Uterus (tissue), 7 donors: ENCODE results near the gene C14orf180.

DNA sequence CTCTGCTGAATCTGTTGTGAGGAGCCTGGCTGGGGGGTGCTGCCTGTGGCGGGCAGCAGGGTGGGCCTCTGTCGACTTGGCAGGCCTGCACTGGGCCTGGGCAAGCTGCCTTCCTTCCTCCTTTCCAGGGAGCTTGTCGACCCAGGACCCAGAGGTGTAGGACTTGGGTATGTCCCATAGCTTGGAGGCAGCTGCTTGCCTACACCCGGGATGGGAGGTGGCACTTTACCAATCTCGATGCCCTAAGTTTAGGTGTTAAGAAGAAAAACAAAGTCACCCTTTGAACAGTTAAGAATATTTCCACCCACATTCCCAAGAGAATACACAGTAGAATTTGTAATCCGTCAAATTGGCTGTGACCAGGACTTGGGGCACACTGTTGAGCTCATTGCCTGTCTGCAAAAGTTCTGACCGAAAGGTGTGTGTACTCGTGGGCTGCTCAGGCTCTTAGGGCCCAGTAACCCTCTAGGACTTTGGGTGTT, 26.5 kb downstream of the ZFYVE21 start:
- PRO-cap, 4 experiments, result no peak in any of the 4 experiments
- RAMPAGE, long total RNA, 2 experiments, result start-site peak on the minus strand in 1 of 2 experiments, centred at position 95 of the sequence, 9 reads per replicate
- RRBS, result no CpG with 5 or more reads among the region's 8 CpGs

DNA sequence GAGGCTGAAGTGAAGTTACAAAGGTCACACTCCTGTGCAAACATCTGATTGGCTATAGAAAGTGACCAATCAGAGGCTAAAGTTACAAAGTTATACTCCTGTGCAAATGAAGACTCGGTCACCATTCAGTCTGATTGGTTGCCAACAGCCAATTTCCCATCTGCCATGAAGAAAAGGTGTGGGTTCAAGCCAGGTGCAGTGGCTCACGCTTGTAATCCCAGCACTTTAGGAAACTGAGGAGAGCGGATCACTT, 15.2 kb upstream of the PPP1R13B start:
- PRO-cap, 4 experiments, result no peak in any of the 4 experiments
- RAMPAGE, long total RNA, 2 experiments, result no peak in any of the 2 experiments
- RRBS, result no CpG with 5 or more reads among the region's 3 CpGs

DNA sequence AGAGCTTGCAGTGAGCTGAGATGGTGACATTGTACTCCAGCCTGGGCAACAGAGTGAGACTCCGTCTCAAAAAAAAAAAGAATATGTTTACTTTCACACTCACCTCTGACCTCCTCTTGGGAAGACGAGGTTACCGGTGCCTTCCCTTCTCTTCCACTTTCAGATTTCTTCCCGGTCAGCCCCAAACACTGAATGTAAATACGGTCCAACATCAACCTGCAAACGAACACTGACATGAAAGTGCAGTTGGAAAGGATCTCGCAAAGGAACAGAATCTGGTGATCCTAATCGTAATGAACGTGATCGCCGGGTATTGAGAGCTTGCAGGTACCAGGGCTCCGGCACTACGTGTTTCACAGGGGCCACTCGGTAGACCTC, 31.9 kb upstream of the PPP1R13B start:
- PRO-cap, 4 experiments, result no peak in any of the 4 experiments
- RAMPAGE, long total RNA, 2 experiments, result no peak in any of the 2 experiments
- RRBS, result no CpG with 5 or more reads among the region's 14 CpGs

DNA sequence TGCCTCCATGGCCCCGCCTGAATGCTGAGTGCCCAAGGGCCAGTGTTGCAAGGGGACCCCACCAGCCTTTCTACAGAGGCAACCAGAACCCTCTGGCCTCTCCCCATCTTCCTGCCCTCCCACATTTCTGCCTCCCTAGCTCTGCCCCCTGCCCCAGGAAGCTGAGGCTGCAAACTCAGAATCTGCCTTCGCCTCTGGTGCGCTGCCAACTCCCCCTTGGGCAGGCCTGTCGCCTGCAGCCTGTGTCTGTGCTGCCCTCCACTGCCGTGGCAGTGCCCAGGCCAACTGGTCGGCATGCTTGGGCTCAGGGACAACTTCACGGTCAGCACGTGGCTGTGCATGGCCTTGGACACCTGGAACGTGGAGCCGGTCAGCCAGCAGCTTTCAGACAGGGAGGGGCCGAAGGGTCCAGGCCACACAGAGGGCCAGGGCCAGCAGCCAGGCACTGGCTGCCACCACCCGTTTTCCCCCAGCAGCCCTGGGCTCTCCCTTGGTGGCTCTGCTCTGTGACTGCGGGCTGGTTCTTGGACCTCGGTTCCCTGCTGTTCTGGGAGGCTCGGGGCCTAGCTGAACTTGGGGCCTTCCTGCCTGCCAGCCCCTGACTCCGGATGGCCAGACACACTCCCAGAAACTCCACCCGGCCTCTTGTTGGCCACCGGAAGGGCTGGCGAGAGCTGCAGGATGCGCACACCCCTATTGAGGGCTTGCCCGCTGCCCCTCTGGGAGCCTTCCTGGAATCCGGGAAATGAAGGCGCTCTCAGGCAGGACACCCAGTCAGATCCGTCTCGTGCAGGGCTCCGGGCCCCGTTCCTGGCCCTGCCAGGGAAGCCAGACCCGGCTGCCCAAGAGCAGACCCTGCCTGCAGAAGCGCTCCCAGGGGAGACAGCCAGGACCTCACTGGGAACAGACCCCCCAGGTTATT, 34.1 kb upstream of the PPP1R13B start:
- PRO-cap, 4 experiments, result peak in 1 of 4 experiments; most common plus-strand start position 748 of the sequence (in 1); most common minus-strand start position 549 of the sequence (in 1)
- RAMPAGE, long total RNA, 2 experiments, result no peak in any of the 2 experiments
- RRBS, result 45% methylated on average over 11 of the region's 29 CpGs

DNA sequence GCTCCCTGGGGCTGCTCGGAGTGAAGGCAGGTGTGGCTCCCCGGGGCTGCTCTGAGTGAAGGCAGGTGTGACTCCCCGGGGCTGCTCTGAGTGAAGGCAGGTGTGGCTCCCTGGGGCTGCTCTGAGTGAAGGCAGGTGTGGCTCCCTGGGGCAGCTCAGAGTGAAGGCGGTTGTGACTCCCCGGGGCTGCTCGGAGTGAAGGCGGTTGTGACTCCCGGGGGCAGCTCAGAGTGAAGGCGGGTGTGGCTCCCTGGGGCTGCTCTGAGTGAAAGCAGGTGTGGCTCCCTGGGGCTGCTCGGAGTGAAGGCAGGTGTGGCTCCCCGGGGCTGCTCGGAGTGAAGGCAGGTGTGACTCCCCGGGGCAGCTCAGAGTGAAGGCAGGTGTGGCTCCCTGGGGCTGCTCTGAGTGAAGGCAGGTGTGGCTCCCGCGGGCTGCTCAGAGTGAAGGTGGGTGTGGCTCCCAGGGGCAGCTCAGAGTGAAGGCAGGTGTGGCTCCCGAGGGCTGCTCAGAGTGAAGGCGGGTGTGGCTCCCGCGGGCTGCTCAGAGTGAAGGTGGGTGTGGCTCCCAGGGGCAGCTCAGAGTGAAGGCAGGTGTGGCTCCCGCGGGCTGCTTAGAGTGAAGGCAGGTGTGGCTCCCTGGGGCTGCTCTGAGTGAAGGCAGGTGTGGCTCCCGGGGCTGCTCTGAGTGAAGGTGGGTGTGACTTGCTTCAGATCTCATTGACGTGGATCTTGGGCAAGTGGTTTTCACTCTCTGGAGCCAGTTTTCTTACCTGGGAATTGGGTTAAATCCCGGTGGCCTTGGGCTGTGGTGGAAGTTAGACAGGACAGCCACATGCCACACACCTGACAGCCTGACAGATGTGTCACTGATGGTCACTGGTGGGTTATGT, 87.3 kb downstream of the KIF26A start:
- PRO-cap, 4 experiments, result no peak in any of the 4 experiments
- RAMPAGE, long total RNA, 2 experiments, result no peak in any of the 2 experiments
- RRBS, result 89% methylated on average over 1 of the region's 24 CpGs

DNA sequence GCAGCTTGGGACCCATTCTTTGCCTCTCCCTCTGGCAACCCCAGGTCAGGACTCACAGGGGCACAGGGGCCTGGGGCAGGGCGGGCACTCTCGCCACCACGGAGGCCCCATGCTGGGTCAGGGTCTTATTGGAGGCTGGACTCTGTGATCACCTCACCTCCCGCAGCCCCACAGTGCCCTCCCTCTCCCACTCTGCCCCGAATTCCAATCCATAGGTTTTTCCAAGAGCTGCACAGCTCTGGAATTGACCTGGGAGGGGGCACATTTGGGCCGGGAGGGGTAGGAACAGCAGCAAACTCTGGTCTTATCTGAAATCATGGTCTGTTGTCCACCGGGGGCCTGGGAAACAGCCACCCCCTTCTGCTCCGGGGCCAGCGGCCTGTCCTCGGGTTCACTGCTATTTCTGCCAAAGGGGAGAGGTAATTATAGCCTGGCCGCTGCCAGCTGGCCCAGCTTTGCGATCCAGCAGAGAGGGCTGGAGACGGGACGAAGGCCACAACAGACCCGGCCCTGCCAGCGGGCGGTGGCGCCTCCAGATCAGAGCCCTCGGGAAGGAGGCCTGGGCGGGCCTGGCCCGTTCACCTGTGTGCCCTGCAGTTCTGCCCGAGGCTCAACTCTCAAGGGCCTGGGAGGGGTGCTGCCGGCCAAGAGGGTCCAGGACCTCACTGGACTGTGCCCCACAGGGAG, at the start of gene C14orf180:
Gene C14orf180, plus strand, starts transcription at position 496 of the 687 bp plus-strand sequence.
- PRO-cap, 4 experiments, result no peak in any of the 4 experiments
- RAMPAGE, long total RNA, 2 experiments, result no peak in any of the 2 experiments
- RRBS, result 3% methylated on average over 1 of the region's 23 CpGs

DNA sequence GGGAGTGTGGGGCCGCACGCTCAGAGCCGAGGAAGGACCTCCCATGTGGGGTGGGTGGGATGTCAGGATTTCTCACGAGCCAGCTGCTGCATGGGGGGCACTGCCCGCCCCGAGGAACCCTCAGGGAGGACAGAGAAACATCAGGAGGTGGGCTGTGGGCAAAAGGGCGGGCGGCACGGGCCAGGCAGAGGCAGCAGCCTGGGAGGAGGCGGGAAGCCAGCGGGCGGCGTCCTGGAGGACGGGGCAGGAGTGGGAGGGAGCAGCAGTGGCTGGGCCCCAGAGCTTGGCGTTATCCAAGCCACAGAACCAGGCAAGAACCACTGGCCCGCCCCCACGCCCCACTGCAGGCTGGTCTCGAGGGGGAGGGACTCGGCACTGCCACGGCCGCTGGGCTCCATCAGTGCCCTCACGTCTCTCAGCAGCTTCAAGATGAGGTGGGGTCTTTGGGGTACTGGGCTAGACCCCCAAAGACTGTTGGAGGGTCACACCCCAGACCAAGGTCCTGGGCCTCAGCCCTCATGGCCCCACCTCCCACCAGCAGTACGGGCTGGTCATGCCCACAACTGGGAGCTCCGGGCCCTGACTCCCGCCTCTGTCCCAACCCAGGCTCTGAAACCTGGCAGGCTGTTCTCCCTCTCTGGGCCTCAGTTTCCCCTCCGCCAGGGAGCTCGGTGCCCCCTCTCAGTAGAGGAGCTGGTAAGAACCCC, 2.6 kb downstream of the C14orf180 start:
- PRO-cap, 4 experiments, result no peak in any of the 4 experiments
- RAMPAGE, long total RNA, 2 experiments, result no peak in any of the 2 experiments
- RRBS, result no CpG with 5 or more reads among the region's 27 CpGs

GRCh38 chr14:104660564-104661024, 28.8 kb upstream of the INF2 start:
- PRO-cap, 4 experiments, result no peak in any of the 4 experiments
- RAMPAGE, long total RNA, 2 experiments, result no peak in any of the 2 experiments
- RRBS, result 62% methylated on average over 4 of the region's 15 CpGs

DNA sequence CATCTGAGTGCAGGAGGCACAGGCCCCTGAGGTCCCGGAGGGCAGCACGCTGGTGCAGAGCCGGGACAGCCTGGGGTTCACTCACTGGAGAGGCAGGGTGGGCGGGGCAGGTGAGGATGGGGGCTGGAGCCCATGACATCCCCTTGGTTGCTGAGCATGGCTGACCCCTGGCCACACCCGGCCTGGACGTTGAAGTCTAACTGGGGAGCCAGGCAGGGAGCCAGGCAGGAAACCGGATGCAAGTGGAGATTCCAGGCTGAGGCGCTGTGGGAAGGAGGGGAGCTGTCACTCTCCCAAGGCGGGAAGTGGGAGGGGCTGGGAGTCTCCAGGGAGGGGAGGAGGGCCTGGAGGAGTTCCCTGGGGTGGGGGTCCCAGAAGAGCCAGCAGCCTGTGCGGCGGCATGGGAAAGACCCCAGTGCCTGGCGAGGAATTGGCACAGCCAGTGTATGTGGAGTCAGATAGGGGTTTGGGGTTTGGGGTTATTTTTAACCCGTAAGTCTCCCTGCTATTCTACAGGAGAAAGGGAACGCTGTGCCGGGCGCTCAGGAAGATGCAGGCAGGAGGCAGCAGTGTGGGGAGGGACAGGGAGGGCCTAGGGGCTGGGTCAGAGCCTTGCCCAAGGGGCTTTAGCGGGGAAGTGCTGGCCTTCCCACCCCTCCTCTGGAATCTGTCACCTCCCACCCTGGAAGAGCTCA, 7.6 kb upstream of the INF2 start:
- PRO-cap, 4 experiments, result peak in 4 of 4 experiments; most common plus-strand start position 245 of the sequence (in 1); most common minus-strand start position 202 of the sequence (in 3)
- RAMPAGE, long total RNA, 2 experiments, result no peak in any of the 2 experiments
- RRBS, result 7% methylated on average over 6 of the region's 17 CpGs

- PRO-cap, 4 experiments, result no peak in any of the 4 experiments
- RAMPAGE, long total RNA, 2 experiments, result no peak in any of the 2 experiments
- RRBS, result 23% methylated on average over 5 of the region's 15 CpGs
These were observed 8.4 kb downstream of the INF2 start for GRCh38 chr14:104697593-104698367.

- PRO-cap, 4 experiments, result no peak in any of the 4 experiments
- RAMPAGE, long total RNA, 2 experiments, result start-site peak on the plus strand in 1 of 2 experiments, at chr14:104706077-104706167 at its widest, 13 reads per replicate
- RRBS, result no CpG with 5 or more reads among the region's 18 CpGs
These were observed 16.5 kb downstream of the INF2 start for GRCh38 chr14:104705823-104706397.

GRCh38 chr14:104775520-104776126, 19.9 kb downstream of the AKT1 start:
- PRO-cap, 4 experiments, result no peak in any of the 4 experiments
- RAMPAGE, long total RNA, 2 experiments, result no peak in any of the 2 experiments
- RRBS, result 58% methylated on average over 3 of the region's 20 CpGs

DNA sequence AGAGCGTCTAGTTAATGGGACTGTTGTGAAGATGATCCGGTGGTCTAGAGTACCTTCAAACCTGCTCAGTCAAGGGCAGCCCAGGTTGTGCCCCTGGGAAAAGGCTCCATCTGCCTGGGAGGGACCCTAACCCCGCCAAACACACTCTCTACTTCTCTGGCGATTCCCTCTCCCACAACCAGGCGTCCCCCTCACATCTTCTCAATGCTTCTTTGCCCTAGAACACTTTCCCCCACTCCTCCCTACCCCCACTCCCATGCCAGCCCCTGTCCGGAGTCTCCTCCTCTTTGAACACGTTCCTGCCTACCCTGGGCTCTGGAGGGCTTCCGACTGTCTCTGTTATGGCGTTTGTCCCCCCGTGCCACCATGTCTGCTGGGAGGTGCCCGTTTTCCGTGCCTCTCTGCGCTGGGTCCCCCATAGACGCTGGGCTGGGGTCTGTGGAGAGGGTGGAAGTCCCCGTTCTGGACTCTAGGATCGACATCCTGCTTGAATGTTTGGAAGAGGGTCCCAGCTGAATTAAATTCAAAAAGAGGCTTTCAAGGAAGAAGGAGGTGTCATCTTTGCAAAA, 1.3 kb upstream of the ZBTB42 start:
- PRO-cap, 4 experiments, result peak in 2 of 4 experiments; most common plus-strand start position 294 of the sequence (in 2); most common minus-strand start position 203 of the sequence (in 1)
- RAMPAGE, long total RNA, 2 experiments, result no peak in any of the 2 experiments
- RRBS, result 70% methylated on average over 2 of the region's 16 CpGs

GRCh38 chr14:104826039-104826984, 25.4 kb downstream of the ZBTB42 start:
- PRO-cap, 4 experiments, result peak in 4 of 4 experiments; most common plus-strand start chr14:104826768 (in 2); most common minus-strand start chr14:104826607 (in 3)
- RAMPAGE, long total RNA, 2 experiments, result no peak in any of the 2 experiments
- RRBS, result 2% methylated on average over 14 of the region's 76 CpGs

- PRO-cap, 4 experiments, result no peak in any of the 4 experiments
- RAMPAGE, long total RNA, 2 experiments, result no peak in any of the 2 experiments
- RRBS, result no CpG with 5 or more reads among the region's 20 CpGs
These were observed 3.7 kb upstream of the CEP170B start for GRCh38 chr14:104861021-104862054.

DNA sequence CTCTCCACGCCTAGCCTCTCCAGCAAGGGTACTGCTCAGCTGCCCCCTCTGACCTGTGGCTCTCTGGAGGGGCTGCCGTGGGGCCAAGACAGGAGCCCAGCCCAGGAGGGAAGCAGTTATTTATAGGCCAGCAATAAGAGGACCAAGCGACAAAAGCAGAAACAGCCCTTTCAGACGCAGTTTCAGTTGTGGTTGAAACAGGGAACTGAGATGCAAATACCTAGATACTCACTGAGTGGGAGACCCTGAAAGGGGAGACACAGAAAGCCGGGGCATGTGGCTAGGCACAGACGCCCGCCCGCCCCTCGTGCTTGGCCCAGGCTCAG, 1.8 kb downstream of the PLD4 start:
- PRO-cap, 4 experiments, result no peak in any of the 4 experiments
- RAMPAGE, long total RNA, 2 experiments, result no peak in any of the 2 experiments
- RRBS, result 50% methylated on average over 4 of the region's 9 CpGs

DNA sequence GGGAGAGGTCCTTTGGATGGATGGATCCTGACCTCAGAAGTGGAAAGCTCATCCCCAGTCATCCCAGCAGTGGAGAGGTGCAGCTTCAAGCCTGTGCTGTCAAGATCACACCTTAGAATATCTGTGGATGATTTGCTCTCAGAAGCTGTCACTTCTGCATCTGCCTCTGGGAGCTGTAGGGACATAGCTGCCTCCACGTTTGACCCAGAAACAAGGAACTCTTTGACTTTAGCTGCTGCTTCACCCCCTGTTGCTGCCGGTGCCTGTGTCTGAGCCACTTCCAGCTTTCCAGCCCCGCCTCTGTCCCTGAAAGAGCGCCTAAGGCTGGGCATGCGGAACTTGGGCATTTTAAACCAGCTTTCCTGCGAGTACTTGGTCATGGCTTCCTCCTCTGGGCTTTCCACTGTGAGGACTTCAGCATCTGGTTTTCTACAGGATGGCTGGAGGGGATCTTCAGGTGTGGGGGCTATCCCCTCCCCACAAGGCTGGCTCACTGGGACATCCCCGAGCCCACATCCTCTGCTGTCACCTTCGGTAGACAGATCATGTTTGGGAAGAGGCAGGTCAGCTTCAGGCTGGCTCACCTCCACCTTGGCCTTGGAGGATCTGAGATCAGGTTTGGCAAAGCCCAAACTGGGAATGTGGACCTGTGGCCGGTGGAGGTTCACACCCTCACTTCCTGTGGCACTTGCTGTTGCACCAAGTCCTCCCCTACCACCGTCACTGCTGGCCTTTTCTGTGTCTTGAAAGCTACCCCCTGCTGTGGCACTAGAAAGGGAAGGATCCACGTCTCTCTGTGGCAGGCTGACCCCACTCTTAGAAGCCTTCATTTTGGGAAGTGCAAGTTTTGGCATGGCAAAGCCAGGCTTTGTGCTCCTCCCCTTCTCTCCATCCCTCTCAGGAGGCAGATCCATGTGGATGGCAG, 15.1 kb downstream of the PLD4 start:
- PRO-cap, 4 experiments, result no peak in any of the 4 experiments
- RAMPAGE, long total RNA, 2 experiments, result no peak in any of the 2 experiments
- RRBS, result no CpG with 5 or more reads among the region's 11 CpGs

DNA sequence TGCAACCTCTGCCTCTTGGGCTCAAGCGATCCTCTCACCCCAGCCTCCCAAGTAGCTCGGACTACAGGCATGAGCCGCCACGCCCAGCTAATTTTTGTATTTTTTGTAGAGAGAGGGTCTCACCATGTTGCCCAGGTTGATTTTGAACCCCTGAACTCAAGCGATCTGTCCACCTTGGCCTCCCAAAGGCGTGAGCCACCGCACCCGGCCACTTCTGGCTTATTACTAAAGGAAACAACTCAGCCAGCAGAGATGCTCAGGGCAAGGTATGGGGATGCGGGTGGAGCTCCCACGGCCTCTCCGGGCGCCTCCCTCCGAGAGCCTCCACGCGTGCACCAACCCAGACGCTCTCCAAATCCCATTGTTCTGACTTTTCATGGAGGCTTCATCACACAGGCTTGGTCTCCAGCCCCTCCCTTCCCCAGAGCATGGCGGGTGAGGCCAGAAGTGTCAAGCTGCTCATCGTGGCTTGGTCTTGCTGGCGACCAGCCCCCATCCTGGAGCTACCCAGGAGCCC, 6.1 kb upstream of the GPR132 start:
- PRO-cap, 4 experiments, result no peak in any of the 4 experiments
- RAMPAGE, long total RNA, 2 experiments, result no peak in any of the 2 experiments
- RRBS, result 75% methylated on average over 4 of the region's 19 CpGs

GRCh38 chr14:105087299-105088124, 22.3 kb upstream of the GPR132 start:
- PRO-cap, 4 experiments, result peak in 4 of 4 experiments; most common plus-strand start chr14:105087834 (in 4); most common minus-strand start chr14:105087678 (in 2)
- RAMPAGE, long total RNA, 2 experiments, result no peak in any of the 2 experiments
- RRBS, result 3% methylated on average over 7 of the region's 71 CpGs

DNA sequence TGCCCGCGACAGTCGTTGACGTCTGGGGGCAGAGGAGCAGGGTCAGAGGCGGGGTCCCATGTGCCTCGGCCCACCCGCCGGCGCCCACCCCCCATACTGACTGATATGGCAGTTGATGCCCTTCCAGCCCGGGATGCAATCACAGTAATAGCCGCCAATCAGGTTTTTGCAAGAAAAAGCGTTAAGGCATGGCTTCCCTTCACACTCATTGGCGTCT, 17.8 kb downstream of the JAG2 start:
- PRO-cap, 4 experiments, result no peak in any of the 4 experiments
- RAMPAGE, long total RNA, 2 experiments, result no peak in any of the 2 experiments
- RRBS, result 85% methylated on average over 3 of the region's 13 CpGs